Mesangial cell (primary cell): Measurements from ENCODE around the genes FBF1 and TEN1.

DNA sequence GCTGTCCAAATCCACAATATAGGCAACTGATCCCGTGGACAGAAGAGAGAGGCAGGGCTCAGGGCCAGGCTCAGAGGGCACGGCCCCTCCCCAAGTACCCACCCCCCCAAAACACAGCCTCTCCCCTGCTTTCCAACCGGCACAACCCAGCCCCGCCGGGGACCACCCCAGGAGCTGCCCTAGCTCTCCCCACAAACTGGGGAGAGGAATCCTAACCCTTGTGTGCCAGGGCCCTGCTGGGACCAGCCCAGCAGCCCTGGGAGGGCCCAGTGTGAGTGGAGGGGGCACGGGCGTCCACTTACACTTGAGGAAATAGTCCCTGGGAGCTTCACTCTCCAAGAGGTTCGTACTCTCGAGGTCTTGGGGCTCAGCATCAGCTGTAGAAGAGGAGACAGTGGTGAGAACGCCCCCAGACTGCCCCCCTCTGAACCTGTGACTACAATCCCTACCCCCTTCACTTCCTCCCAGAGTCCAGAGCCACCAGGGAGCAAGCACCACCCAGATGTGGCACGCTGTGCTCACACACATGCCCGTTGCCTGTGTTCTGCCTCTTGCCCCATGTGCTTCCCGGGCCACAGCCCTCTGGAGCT, 3.2 kb downstream of the TRIM47 start:
- RAMPAGE, long total RNA = no peak

- RAMPAGE, long total RNA = start-site peak on the minus strand at chr17:75941025-75941075, 27 reads
Measured at GRCh38 chr17:75940554-75941451, at the start of gene FBF1. TSS of gene FBF1 (minus strand) at chr17:75941042.

DNA sequence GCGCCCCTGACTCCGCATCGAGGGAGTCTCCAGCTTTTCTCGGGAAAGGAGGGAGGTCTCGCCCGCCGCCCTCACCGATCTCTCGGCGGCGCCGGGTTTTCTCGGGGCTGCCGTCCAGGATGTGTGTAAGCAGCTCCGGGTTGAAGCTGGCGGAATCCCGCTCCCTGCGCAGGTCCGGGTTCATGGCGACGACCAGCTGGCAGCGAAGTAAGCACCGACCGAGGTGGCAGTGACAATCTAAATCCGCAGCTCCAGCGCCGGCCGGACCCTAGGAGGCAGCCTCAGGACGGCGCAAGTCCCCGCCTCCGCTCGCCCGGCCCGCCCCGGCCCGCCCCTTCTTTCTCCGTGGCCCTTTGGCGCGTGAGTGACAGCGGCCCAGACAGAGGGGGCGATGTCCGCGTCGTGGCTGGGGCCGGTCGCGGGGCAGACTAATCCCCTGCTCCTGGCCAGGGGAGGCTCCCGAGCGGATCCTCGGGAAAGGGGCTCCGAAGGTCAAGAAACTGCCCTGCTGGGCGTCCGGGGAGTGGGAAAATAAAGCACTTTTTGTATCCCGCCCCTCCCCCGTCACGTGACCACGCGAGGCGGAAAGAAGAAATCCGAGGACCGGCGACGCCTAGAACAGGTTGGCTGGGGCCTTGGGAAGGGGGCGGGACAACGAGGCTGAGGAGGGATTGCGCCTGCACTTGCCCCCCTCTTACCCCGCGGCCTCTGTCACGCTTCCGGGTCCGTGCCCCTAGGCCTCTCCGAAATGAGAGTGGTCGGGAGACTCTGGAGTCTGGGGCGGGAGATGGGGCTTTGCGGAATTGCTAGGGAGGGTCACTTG, at the start of gene TEN1:
TEN1 (plus strand) TSS at position 351 of the 823 bp plus-strand sequence.
- RAMPAGE, long total RNA = start-site peak on the minus strand centred at position 262 of the sequence, 18 bp wide, 94 reads; start-site peak on the plus strand centred at position 363 of the sequence, 34 bp wide, 99 reads; start-site peak on the minus strand centred at position 516 of the sequence, 136 bp wide, 32 reads; start-site peak on the plus strand centred at position 587 of the sequence, 17 bp wide, 6 reads

DNA sequence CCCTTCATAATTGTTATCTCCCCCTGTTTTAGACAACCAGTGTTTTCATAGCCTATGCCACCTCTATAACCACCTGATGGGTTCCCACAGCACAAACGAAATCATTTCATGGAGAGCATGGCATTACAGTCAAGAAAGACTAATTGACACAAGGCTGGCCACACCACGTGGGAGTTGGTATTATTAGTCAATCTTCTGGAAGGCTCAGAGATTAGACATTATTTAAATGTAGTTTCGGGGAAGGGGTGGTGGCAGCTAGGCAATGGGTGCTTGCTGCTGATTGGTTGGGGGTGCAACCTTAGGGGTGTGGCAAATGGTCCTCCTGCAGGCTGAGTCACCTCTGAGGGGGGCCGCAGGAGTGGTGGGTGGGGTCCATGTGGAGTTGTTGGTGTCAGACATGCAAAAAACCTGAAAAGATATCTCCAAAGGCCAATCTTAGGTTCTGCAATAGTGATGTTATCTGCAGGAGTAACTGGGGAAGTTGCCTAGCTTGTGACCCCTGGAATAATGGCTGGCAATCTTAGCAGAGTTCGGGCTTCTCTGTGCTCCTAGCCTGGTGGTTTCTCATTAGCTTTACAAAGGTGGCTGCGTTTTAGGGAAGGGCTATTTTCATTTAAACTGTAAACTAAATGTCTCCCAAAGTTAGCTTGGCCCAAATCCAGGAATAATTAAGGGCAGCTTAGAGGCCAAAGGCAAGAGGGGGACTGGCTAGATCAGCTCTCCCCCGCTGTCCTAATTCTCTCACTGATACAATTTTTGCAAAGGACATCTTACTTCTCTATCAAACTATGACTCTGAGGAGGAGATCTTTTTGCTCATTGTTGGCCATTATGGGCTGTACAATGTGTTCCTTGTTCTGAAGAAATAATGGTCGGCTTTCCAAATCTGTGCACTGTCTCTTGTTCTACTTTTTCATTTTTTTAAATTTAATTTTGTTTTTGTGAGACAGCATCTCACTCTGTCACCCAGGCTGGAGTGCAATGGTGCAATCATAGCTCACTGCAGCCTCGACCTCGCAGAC, 4.7 kb downstream of the TEN1 start:
- RAMPAGE, long total RNA = no peak

DNA sequence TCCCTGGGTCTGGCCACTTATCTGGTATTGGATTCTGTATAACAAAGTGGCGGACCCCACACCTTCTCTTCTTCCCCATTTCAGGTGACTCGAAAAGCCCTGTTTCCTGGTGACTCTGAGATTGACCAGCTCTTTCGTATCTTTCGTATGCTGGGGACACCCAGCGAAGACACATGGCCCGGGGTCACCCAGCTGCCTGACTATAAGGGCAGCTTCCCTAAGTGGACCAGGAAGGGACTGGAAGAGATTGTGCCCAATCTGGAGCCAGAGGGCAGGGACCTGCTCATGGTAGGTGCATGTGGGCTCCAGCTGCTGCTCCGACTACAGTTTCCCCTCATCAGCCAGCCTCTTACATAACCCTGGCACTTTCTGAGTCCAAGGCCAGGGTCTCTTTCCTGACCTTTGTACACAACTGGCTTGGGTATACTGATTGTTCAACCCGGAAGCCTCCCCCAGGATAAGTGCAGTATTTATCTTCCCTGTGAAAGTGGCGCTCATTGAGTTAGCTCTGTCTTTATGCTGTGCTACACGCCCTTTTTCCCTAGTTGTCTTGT, 2.5 kb downstream of the CDK3 start:
- RAMPAGE, long total RNA = no peak

DNA sequence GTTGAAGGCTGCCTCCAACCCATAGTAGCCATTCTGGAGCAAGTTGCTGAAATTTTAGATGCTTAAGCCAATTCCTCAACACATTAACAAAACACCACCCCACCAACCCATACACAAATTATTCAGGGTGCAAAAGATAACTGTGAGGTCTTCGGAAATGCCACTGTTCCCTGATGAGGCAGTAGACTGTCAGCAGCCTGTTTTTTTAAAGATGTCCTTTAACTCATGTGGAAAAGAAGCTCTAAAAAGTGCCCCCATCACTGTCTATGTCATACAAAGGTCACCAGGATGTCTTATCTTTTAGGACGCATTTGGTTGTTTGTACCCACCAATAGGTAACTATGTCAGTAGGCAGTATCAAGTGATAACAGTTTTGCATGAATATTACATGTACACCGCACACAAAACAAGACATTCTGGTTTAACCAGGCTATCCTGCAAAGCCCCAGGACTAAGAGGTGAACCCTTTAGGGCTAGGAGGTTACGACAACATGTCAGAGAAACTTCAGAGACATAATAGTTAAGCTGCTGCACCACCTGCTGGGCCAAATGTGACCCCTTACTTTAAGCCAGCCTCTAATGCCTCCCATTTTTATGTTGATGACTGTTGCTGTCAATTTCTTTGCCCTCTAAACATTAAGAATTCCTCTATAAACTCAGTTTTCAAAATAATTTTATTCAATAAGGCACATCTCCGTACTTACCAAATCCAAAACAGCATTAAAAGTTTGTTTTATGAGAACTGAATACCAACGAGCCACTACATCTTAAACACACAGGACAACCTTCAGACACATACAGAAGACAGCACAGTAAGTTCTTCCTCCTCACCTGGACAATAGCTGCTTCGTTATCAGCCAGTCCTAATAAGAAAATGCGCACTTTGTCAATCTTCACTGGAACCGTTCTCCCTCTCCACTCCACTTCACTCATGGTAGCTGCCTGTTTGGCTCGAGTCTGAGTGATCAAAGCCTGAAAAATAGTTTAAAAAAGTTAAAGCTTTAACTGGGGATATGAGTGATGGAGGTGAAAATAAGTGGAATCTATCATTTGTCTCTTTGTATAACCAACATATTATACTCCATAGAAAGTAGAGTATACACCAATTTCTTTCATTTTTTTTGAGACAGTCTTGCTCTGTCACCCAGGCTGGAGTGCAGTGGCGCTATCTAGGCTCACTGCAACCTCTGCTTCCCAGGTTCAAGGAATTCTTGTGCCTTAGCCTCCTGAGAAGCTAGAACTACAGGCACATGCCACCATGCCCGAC, 15.3 kb downstream of the SRP68 start:
- RAMPAGE, long total RNA = no peak

- RAMPAGE, long total RNA = no peak
Measured at GRCh38 chr17:76155954-76156370, 14.9 kb upstream of the FOXJ1 start.

DNA sequence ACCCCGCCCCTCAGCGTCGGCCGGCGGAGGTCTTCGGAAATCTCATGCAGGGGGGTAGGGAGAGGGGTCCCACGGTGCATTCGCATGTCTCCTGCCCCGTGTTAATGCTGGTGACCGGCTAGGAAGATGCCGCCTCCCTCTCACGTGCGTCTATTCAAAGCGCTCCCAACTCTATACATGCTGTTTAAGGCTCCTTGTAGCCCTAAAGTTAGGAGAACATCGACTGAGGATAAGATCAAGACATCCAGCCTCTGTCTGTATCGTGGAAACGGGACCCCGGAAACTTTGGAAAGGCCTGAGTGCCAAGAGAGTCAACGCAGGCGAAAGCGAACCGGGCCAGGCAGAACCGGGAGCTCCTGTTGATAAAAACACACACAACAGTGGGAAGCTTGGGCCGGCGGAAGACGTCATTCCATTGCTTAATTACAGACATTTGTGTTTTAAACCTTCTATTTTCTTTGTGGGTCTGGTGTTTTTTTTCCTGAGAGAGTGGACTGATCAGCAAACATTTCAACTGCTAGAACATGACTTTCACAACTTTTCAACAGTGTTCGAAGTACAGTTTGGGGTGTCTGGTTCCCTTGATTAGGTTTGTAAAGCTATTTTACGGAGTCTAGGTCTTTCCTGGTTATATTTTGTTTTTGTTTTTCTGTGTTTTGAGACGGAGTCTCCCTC, 813 bp upstream of the RNF157 start:
- RAMPAGE, long total RNA = no peak

DNA sequence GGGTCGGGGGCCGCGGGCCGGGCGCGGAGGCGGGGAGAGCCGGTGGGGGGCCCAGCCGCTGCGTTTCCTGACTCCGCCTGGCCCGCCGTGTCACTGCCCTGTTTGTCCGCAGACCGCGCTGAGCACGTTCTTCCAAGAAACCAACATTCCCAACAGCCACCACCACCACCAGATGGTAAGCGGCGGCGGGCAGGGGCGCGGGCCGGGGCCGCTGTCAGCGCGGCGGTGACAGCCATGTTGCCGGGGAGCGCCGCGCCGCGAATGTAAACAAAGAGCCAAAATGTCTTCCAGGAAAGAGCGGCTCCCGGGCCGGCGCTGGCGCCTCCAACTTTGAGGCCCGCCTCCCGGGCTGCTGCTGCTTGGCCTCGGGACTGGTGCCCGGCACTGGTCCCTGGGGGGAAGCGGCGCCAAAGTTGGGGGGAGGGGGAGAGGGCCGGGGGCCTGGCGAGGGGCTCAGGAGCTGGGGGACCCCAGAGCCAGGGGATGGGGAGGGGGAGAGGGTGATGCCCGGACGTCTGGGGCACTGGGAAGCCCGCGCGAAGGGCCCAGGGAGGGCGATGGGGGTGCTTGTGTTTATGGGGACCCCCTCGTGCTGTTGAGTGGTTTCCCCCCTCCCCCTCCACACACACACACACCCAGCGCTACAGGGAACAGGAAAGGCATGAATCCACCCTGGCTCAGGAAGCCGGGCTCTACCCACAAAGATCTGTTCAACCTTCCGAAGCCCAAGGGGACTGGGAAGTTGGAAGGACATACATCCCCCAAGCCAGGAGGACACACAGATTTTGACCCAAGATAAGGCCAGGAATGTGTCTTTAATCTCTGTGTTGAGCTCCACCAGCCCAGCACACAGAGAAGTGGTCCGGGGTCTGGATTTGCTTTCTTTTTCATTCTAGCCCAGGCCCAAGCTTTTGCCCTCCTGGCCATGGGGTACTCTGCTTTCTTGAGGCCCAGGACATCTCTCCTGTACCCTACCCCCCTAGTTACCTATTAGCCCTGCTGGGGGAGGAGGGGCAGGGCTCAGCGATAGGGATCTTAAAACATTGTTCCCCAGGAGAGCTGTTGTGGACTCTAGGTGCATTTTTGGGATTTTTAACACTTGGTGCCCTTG, 1.0 kb downstream of the UBALD2 start:
- RAMPAGE, long total RNA = no peak

GRCh38 chr17:76314803-76315351, 6.8 kb upstream of the QRICH2 start:
- RAMPAGE, long total RNA = no peak

DNA sequence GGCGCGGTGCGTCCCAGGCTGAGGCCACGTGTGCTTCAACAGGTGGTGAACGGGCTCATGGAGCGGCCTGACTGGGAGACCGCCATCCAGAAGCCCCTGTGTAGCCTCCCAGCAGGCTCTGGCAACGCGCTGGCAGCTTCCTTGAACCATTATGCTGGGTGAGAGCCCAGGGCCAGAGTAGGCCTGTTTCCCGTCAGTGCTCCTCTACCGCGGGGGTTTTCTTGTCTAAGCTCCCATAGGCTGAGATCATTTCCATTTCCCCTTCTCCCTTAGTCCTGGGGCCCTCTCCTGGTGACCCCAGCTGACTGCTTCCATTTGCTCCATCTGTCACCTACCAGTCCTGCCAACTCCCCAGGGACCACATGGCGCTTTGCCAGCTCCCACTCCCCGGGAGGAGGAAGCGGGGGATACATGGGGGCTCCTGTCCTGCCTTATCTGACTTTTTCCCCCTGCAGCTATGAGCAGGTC, 2.0 kb downstream of the SPHK1 start:
- RAMPAGE, long total RNA = no peak

- RAMPAGE, long total RNA = no peak
Measured at GRCh38 chr17:76474235-76474800, 6.9 kb downstream of the AANAT start.

DNA sequence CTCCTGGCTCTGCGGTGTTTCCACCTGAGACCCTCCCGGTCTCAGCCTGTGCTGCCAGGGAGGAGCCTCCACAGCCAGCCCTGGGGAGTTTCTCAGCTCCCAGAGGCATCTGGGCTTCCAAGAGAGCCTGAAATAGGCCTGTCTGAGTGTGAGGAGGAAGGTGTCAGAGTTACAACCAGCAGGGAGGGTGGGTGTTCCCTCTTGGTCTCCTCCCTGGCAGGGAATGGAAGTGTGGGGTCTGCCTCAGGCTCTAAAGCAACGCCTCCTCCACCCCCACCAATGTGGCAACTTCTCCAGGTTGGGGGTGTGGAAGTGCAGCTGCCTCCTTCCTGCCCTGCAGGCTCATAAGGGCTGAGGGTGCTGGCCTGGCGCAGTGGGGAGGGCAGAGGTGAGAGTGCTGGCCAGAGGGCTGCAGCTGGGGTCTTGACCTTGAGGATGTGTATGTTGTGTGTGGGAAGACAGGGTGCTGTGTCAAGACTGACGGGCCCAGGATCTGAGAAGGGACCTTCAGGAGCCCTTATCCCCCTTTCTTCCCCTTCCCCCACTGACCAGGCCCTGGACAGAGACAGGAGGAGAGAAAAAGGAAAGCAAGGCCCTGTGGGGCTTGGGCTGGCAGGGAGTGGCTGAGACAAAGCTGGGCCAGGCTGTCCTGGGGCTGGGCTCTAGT, 2.5 kb downstream of the CYGB start:
- RAMPAGE, long total RNA = no peak

- RAMPAGE, long total RNA = no peak
Measured at GRCh38 chr17:76540393-76541459, 882 bp downstream of the PRCD start.

DNA sequence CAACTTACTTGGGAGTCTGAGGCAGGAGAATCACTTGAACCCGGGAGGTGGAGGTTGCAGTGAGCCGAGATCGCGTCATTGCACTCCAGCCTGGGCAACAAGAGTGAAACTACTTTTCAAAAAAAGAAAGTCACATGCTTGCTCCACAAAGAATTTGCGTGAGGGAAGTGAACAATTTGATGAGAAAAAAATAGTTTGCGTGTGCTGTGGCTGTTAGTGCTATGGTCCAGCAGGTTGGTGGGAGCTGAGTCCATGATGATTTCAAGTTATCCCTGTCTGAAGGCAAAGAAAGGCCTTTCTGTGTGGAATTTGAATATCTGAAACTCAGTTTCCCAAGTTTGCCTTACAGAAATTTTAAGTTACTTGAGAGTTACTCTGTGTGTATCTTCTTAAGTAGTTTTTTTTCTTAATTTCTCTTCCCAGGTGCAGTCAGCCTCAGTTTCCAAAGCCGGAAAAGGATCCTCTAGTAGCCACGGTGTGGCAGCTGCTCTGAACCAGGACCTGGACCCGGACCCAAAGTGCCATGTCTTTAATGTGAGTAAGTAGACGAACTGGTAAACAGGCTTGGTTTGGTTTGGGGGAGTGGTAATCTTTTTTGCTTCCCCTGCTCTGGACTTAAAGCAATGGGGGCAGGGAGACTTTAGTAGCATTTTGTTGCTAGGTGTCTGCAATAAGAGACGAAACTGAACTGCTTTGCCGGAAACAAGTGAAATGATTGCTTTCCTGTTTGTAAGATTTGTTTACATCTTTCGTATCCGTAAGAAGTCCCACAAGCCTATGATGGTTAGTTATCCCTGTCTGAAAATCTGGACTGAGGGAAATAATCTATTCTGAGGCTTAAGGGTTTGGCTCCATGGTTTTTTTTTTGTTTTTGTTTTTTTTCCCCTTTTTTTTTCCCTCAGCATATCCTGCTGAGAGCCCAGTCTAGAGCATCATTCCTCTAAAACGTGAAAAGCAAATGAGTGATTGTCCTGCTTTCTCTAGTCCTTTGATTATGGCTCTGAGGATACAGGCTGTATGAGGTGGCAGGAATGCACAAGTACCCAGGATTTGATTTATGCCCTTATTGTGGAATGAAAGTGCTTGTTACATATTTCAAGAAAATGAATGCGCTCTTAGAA, 21.4 kb downstream of the PRCD start:
- RAMPAGE, long total RNA = no peak

- RAMPAGE, long total RNA = no peak
Measured at GRCh38 chr17:76562893-76563254, 22.8 kb downstream of the ST6GALNAC2 start.

GRCh38 chr17:76563444-76563890, 22.2 kb downstream of the ST6GALNAC2 start:
- RAMPAGE, long total RNA = no peak

- RAMPAGE, long total RNA = no peak
Measured at GRCh38 chr17:76695231-76695951, 15.4 kb downstream of the MXRA7 start.

- RAMPAGE, long total RNA = no peak
Measured at GRCh38 chr17:76696676-76697266, 14.0 kb downstream of the MXRA7 start.

GRCh38 chr17:76710518-76710851, 280 bp downstream of the MXRA7 start:
- RAMPAGE, long total RNA = no peak